Placental epithelial cell (primary cell): ENCODE measurements around the genes SCGB1C1, IFITM5 and DEAF1.

DNA sequence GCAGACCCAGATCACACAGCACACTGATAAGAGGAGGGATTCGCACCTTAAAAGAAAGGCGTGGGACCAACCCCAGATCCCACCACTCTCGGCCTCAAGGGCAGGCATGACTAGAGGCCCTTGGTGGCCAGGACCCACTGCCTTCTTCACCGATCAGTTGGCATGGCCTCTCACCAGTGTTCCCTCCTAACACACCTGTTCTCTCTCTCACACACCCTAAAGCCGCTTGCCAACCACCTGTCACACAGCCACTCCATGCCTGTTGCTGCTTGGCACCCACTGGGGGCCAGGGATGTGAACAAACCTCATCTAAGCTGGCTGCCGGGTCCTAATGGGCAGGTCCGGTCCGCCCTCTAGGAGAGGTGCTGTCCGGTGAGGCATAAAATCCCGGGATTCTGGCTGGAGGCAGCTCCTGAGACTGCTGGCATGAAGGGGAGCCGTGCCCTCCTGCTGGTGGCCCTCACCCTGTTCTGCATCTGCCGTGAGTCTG is at the start of gene SCGB1C1:
SCGB1C1 (plus strand) TSS at position 405 of the 490 bp plus-strand sequence.
- CAGE, long polyA plus RNA, result no peak

DNA sequence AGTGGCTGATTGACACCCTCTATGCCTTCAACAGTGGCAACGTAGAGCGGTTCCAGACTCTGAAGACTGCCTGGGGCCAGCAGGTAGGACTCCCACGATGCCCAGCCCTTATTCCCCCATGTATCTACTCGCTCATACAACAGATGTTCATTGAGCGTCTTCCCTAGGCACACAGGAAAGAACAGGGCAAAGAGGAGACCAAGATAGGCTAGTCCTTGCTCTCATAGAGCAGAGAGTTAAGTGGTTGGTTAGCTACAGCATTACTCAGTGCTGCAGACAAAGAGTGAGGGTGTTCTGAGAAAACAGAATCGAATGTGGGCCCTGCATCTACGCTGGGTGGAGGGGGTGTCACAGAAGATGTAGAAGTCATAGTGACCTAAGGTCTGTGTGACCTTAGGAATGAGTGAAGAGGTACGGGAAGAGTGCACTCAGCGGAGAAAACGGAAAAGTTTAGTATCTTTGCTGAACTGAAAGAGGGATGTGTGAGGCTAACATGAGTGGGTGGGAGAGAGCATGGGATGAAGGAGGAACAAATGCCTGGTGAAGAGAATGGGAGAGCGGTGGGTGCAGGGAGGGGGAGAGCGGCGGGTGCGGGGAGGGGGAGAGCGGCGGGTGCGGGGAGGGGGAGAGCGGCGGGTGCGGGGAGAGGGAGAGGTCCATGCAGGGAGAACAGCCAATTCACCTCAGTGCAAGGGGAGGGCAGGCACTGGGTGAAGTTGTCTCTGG is 12.4 kb downstream of the PSMD13 start:
- CAGE, long polyA plus RNA, result no peak

- CAGE, long polyA plus RNA, result no peak
These were observed 8.9 kb upstream of the NLRP6 start for GRCh38 chr11:269104-269938.

GRCh38 chr11:272199-272754 is 5.9 kb upstream of the NLRP6 start:
- CAGE, long polyA plus RNA, result no peak

- CAGE, long polyA plus RNA, result no peak
These were observed 1.1 kb upstream of the PGGHG start for GRCh38 chr11:287569-288507.

DNA sequence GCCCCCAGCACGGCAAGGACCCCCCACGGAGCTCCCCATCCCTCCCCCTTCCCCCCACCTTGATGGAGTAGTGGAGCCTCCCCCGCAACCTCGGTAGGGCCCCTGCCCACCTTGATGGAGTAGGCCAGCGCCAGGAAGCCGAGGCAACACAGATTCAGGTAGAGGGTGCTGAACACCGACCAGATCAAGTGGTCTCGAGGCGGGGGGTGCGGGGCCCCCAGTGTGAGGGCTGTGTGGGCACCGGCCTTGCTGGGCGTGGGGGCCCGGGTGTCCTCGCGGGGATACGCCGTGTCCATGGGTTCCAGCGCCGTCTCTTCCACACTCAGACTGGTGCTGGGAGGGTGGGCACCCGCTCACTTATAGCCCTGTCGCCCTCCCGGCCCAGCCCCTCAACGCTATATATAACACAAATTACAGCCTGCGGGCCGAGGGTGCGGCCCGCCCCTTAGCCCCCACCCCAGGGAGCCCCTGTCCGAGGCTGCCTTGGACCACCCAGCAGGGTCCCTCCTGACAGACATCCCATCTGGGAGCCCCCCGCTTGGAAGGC is at the start of gene IFITM5:
IFITM5 (minus strand) TSS at position 332 of the 547 bp plus-strand sequence.
- CAGE, long polyA plus RNA, result no peak

DNA sequence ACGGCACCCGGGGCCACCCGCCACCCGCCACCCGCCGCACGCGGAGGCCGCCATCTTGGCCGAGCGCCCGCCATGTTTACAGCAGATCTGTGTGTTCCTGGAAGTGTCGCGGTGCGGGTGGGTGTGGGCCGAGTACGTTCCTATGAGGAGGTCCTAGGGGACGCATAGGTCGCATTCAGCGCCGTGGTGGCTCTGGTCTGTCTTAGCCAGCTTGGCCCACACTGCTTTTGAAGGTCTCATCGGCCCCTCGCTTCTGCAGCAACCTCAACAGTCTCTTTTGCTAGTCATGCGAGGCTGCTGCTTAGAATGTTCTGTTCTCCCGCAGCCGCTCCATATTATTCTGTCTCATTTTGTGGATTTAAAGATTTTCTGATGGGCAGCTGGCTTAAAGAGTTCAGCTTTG is 3.3 kb upstream of the IFITM2 start:
- CAGE, long polyA plus RNA, result no peak

- CAGE, long polyA plus RNA, result no peak
These were observed 1.4 kb upstream of the SIGIRR start for GRCh38 chr11:416120-416724.

GRCh38 chr11:450786-451500 is 864 bp downstream of the PTDSS2 start:
- CAGE, long polyA plus RNA, result no peak

- CAGE, long polyA plus RNA, result no peak
These were observed 19.5 kb downstream of the PTDSS2 start for GRCh38 chr11:469264-470318.

DNA sequence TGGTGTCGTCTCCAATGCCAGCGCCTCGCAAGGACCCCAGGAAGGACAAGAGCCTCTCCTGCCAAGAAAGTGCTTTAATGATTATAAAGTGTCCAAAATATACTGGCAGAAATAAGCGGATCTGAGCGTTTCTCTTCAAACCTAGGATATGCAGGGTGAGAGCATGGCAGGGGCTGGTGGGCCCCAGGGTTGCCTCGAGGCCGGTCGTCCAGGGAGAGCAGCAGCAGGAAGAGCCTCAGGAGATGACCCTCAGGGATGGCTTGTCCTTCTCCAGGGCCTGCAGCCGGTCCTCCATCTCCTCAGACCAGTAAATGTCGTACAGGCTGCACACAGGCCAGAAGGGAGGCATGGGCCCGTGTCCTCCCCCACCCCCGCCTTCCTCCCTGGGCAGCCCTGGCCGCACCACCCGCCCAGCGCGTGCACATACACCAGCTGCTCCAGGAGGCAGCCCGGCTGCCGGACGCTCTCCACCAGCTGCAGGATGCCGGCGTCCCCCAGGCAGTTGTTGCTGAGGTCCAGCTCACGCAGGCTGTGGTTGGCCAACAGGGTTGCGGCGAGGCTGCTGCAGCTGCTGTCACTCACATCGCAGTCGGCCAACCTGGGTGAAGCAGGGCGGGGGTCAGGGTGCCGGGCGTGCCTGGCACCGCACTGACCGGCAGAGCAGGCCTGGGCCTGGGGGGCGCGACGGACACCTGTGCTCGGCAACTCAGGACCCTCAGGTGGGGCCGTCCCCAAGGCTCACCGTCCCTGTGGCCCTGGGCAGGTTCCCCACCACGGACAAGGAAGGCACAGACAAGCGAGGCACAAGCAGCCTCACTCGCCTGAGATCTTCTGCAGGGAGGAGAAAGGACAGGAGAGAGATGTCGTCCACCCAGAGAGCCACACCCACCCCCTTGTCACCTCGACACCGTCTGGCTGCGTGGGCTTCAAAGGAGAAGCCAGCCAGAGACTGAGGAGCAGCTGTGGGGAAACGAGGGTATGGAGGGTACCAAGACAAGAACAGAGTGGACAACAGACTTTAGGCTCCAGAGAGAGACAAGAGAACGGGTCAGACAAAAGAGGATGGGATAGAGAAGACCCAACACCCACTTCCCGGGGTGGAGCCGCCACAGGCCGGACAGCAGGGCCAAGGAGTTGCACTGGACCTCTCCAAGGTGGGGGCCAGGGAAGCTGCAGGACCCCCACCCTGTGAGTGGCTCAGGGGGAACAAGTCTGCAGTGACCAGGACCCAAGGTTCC is 12.2 kb downstream of the RNH1 start:
- CAGE, long polyA plus RNA, result no peak

- CAGE, long polyA plus RNA, result no peak
These were observed 430 bp downstream of the LMNTD2 start for GRCh38 chr11:560043-560572.

- CAGE, long polyA plus RNA, result no peak
These were observed 1.6 kb downstream of the RASSF7 start for GRCh38 chr11:562277-562900.

- CAGE, long polyA plus RNA, result no peak
These were observed 18.5 kb downstream of the IRF7 start for GRCh38 chr11:597279-597630.

- CAGE, long polyA plus RNA, result no peak
These were observed 3.5 kb downstream of the IRF7 start for GRCh38 chr11:612025-612889.

GRCh38 chr11:653575-654307 is 16.7 kb downstream of the DRD4 start:
- CAGE, long polyA plus RNA, result no peak

DNA sequence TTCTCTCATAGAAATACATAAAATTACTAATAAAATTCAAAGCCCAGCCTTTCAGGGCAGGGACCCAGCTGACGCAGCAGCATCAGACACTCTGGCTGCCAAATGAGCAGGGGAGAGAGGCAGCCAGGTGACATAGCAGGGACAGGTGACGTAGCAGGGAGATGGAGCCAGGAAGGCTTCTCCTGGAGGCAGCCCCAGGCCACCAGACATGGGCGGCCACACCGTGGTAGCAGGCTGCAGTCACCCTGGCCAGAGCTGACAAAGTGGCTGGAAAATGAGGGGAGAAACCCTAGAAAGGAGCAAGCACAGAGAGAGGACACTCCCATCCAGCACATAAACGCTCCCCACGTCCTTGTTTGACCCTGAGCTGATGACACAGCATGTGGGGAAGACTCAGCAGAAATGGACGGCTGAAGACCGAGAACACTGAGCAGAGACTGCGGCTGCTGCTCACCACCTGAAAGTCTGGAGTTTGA is 28.6 kb downstream of the DRD4 start:
- CAGE, long polyA plus RNA, result no peak

- CAGE, long polyA plus RNA, result no peak
These were observed 20.6 kb downstream of the DEAF1 start for GRCh38 chr11:674417-674863.

GRCh38 chr11:695130-695472 is at the start of gene DEAF1:
DEAF1 (minus strand) TSS chr11:695222.
- CAGE, long polyA plus RNA, result no peak

DNA sequence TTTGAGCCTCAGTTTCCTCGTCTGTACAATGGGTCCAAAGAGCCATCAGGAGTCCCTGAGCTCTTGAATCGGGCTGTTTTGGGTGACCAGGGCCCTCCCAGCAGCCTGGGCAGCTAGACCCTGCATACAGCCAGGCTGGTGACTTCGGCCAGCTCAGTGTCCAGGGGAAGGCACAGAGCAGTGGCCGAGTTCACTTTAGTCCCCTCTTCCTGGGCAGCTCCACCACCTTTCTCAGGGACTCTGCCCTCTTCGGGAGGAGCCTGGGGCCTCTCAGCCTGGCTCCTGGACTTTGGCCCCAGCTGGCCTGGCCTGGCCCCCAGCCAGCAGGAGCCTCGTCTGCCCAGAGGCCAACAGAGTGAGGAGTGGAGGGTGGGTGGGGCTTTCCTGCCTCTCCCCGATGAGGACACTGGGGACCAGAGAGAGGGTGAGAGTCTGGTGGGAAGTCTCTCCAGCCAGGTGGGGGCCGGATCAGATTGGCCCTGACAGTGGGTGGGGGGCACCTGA is 6.7 kb downstream of the EPS8L2 start:
- CAGE, long polyA plus RNA, result no peak